ENCODE data around the gene LIN54.

DNA sequence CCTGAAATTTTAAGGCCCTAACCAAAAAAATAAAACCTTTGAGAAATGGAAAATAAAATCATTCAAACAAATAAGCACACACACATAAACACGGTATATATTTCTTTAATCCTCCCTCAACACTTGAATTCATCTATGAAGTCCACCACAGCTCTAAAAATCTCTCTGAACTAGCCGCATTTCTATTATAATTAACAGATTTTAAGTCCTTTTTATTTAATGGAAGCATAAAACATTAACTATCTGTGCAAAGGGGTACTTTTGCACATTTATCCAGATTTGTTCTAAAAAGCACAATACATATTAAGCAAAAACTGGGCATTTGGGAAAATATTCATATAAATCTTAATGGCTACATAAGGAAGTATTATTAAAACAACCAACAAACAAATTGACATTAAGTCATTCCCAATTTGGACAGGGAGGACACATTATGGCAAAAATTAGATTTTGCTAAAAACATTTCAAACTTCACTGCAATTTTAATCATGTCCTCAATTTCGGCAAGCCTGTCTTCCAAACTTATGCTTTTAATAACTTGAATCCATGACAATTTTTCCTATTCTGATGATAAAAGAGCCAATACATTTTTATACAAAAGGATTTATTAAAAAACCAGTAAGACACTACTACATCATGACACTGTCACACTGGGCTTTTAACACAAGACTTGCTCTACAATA is 20.4 kb downstream of the HNRNPD start:
- PRO-cap, result no peak

DNA sequence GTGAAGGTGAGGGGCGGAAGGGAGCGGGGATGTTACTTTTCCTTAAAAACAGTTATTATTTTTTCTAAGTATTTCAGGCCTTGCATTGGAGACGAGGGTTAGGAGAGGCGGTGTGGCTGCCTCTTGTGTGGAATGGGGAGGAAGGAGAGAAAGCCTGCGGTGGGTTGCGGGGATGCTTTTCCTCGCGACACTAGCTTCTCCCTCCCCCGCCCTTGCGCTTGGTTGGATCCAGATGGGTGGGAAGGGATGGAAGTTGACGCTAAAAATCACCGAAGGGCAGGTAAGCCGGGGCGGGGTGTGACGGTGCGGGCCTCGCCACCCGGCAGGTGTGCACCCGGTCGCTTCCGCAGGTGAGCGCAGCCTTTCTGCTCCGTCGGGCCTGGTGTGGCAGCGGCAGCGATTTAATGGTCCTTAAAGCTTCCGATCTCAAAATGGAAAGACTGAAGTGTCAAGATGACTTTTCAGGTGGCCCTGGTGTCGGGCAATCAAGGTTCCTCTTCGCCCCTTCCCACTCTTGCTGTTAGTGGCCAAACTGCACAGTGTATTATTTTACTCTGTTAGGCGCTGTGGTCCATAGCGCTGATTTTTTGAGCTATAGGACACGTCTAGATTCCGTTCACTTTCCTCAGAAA is 634 bp downstream of the ENOPH1 start:
- PRO-cap, result no peak

DNA sequence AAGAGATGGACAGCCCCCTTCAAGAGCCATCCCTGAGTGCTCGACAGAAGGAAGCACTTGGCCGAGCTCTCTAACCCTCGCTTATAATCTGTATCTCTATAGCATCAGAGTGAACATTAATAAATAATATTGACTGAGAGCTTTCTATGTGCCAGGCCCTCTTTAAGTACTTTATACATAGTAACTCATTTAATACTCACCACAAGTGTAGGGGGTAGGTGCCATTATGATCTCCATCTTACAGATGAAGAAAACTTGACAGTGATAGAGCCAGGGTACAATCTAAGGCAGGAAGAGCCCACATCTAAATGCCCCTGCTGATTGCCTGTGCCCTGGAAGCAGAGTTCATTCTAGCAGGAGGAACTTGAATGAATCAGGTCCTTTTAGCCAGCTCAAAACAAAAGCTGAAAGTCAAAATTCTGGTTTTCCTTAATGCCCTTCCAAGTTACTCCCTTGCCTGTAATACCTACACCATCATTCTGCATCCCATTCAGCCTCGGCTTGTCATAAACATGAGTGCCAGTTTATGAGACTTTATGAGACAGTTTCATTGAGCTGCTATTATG is 89.7 kb downstream of the SCD5 start:
- PRO-cap, result no peak

DNA sequence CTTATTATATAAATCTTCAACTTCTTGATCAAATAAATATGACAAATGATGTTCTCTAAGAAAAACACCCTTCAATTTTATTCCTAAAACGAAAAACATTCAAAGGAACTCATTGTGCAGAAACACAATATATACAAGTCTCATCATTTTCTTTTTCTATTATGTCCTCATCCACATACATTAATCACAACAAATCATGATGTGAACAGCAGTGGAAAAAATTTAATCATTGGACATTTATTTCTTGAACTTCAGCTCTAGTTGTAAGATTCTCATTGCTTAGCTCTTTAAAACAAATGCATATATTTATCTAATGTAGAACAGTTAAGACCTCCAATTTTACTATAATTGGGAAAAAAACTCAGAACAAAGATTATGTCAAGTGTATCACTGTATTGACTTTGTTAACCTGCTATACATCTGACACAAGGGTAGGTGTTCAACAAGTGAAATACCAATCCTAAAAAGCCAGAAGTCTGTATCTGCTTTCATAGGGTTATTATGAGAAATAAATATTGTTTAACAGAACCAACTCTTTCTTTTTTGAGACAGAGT is 4.8 kb upstream of the THAP9 start:
- PRO-cap, result no peak

DNA sequence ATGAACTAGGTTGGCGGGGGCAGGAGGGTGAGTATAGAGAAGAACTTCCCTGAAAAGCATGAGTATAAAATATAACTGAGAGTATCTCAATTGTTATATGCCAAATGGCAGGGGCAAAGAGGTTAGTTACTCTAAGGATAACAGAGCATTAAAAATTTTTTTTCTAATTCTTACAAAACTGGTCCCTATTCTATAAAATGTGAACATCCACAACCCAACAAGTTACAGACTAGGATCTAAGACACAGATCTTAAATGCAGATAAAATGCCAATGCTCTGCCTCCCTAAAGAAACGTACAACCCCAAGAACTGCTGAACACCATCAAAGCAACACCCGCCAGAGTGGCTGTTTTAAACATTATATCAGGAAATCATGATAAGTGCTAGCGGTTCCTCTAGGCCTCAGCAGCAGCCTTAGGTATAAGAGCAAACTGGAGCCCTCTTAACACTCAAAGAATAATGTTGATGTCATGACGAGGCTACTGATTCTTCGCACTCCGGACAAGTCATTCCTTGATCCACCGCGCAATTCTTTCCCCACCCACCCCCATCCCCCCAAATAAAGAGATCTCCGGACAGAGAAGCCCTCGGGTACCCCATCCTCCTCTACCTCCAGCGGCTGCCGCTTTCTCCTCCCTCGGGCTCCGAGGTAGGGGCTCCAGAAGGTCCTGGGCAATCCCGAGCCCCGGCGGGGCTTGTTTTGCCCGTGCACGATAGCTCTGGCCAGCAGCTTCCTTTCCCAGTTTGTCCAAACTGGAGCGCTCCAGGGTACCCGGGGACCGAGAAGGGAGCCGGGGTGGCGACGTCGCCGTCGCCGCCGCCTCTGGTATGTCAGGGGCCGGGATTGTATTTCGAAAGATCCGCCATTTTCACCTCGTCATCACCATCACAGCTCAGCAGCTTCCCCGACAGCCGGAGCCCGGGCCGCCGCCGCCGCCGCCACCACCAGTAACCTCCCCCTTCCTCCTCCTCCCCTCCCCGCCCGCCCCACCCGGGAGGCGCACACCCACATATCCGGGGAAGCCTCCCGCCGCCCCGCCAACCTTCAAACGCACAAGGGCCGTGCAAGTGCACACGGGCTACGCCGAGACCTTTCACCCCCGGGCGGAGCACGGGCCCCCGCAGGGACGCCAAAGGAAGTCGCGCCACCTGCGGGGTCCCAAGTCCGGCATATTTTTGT is at the start of gene LIN54:
Gene LIN54 (minus strand): TSS at position 950 of the 1,180 bp plus-strand sequence.
- PRO-cap, result unidirectional peak, minus-strand start at position 825 of the sequence

DNA sequence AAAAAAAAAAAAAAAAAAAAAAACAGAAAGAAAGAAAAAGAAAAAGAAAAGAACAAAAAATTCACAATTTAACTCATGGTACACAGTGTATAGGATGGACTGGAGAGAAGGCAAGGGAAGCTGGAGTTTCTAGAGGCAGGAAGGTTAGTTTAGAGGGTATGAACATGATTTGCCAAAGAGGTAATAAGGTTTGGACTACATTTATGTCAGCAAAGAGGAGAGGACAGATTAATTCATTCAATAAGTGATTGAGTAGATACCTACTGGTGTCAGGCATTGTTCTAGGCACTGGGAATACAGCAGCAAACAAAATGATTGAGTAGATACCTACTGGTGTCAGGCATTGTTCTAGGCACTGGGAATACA is 25.8 kb downstream of the PLAC8 start:
- PRO-cap, result no peak

DNA sequence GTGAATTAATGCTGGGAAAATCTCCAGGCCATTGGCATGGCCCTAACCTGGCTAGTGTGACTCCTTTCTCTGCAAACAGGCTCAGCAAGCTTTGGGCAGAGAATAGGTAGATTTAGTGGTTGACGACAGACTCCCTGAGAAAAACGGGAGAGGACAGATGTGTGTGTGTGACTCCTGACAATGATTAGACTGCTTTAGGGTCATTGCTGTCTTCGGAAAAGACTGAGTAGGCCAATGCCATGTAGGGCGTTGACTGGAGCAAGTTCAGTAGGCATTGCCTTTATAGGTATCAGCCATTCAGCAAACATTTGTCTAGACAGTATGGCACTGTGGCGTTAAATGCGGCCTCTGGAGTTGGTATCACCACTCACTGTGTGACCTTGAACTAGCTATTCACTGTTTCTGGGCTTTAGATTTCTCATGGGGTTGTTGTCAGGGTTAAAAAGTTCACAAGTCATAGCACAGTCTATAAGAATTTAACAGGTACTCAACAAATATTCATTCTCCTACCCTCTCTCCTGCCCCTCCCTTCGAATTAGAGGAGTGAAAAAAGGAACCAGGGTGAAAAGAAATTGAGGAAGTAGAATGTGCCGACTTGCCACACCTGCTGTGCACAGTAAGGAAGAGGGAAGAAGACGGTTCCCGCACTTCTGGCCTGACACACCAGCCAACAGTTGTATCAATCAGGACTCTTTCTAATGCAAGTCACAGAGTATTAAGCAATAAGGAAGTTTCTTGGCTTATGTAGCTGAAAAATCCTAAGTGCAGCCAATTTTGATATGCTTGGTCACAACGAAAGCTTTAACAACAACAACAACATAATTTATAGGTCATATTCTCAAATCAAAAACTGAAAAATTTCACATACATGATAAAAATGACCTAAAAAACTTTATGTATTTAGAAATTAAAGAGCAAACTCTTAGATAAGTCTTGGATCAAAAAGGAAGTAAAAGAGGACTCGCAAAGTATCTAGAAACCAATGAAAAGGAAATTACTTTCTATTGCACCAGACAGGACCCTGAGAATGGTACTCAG is 83.2 kb upstream of the PLAC8 start:
- PRO-cap, result no peak

DNA sequence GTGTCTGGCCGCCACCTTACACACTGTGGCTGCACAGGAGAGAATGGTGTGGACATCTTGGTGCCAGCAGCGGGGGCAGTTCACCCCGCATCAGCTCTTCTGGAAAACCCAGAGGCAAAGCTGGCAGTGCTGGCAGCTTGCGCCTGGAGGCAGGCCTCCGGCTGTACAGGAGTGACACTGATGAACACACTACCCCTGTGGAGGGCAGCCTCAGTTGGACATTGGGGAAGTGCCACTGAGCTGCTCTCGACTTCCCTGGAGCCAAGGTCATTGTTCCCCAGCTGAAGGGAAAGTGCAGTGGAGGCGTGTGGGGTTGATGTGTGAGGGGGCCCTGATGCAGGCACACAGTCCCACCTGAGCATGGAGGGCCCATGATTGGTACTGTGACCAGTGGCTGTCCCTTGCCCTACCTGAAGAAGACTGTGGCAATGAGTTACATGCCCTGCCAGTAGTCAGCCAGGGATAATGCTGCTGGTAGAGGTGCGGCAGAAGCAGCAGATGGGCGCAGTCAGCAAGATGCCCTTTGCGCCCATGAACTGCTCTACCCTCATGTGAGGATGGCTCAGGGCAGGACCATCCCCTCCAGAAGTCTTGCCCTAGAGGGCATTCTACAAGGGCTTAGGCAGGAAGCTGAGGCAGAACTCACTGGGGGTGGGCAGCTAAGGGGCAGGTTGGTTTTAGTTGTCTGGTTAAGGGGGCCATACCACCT is 36.8 kb downstream of the COQ2 start:
- PRO-cap, result no peak

- PRO-cap, result no peak
Measured at GRCh38 chr4:83281392-83282119, 3.0 kb downstream of the COQ2 start.

DNA sequence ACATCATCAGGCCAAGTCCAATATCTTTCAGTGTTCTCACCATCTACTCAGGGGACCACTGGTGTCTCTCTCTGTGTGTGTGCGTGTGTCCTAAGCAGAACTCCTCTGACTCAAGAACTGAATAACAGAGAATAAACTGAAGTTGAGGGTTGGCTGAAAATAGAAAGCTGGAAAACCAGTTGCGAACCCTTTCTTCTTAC is 38.2 kb downstream of the HELQ start:
- PRO-cap, result no peak

- PRO-cap, result bidirectional peak, plus-strand start at chr4:83455522, minus-strand start at chr4:83455571
Measured at GRCh38 chr4:83455079-83455694, 436 bp downstream of the HELQ start.

DNA sequence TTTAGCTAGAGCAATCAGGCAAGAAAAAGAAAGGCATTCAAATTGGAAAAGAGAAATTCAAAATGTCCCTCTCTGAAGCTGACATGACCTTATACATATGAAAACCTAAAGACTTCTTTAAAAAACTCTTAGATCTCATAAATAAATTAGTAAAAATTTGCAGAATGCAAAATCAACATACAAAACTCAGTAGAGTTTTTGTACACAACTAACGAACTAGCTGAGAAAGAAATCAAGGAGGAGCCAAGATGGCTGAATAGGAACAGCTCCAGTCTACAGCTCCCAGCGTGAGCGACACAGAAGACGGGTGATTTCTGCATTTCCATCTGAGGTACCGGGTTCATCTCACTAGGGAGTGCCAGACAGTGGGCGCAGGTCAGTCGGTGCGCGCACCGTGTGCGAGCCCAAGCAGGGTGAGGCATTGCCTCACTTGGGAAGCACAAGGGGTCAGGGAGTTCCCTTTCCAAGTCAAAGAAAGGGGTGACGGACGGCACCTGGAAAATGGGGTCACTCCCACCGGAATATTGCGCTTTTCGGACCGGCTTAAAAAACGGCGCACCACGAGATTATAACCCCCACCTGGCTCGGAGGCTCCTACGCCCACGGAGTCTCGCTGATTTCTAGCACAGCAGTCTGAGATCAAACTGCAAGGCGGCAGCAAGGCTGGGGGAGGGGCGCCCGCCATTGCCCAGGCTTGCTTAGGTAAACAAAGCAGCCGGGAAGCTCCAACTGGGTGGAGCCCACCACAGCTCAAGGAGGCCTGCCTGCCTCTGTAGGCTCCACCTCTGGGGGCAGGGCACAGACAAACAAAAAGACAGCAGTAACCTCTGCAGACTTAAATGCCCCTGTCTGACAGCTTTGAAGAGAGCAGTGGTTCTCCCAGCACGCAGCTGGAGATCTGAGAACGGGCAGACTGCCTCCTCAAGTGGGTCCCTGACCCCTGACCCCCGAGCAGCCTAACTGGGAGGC is 200.3 kb downstream of the NKX6-1 start:
- PRO-cap, result no peak

- PRO-cap, result no peak
Measured at GRCh38 chr4:84499722-84499983, 561 bp upstream of the NKX6-1 start.

- PRO-cap, result no peak
Measured at GRCh38 chr4:84753628-84754052, 170.7 kb downstream of the CDS1 start.

- PRO-cap, result no peak
Measured at GRCh38 chr4:84948335-84949302, 17.9 kb downstream of the WDFY3 start.

- PRO-cap, result no peak
Measured at GRCh38 chr4:85322369-85322568, 152.7 kb upstream of the ARHGAP24 start.

DNA sequence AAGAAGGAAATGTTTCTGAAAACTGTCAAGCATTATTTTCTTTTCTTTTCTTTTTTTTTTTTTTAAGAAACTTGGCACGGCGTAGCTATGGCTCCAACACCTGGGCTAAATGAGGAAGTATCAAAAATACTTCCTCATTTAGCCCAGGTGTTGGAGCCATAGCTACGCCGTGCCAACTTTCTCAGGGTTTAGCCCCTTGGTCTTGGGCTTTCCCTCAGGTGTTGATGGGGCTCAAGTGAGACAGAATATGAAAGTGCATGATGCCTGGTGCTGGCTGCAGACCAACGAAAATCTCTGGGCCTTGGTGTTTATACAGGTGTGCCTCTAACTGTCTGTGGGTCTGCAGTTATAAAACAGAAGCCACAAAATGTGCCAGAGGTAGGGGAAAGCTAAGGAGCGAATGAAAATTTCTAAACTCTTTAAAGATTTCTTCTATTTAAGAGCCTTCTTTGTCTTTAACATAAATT is 132.7 kb downstream of the ARHGAP24 start:
- PRO-cap, result no peak

GRCh38 chr4:85725587-85726207 is 250.7 kb downstream of the ARHGAP24 start:
- PRO-cap, result no peak

DNA sequence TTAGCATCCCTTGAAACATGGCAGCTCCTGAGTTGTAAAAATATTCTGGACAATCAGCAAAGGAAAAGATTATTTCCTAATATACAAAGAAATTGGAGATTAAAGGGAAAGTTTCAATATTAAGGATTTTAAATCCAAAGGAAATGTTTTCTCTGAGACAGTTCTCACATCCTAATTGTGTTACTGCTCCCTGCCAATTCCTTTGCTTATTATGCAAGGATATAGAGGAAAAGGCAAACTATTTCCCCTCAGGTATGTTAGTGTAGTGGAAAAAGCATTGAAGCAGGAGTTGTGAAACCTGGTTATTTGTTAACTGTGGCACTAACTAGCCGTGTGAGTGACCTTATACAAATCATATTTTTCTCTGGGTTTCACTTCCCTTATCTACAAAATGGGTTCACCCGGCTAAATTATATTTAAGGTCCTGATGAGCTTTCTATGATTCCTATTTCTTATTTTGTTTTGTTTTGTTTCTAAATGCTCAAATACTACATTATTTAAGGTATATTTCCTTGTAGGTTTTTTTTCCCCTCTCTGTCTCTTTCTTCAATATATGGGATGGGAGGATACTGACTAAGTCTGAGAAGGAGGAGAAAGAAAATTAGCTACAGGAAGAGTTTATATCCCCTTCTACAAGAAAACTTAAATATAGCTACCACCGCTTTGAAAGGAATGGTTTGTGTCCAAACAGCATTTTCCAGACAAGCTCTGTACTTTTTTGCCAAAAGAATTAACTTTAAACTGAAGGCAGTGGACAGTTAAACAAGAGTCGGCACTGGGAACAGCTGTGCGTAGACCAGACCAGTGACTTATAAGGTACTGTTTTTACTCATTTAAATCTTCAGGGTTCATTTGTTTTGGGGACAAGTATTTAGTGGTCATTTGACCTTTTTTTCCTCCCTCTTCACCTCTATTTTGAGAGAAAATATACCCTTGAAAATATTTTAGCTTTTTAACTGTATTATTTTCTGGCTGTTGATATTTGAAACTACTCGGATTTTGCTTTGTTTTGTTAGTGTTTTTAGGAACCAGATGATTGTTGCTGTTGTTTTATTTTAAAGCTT is 303.5 kb downstream of the ARHGAP24 start:
- PRO-cap, result unidirectional peak, plus-strand start at position 765 of the sequence

DNA sequence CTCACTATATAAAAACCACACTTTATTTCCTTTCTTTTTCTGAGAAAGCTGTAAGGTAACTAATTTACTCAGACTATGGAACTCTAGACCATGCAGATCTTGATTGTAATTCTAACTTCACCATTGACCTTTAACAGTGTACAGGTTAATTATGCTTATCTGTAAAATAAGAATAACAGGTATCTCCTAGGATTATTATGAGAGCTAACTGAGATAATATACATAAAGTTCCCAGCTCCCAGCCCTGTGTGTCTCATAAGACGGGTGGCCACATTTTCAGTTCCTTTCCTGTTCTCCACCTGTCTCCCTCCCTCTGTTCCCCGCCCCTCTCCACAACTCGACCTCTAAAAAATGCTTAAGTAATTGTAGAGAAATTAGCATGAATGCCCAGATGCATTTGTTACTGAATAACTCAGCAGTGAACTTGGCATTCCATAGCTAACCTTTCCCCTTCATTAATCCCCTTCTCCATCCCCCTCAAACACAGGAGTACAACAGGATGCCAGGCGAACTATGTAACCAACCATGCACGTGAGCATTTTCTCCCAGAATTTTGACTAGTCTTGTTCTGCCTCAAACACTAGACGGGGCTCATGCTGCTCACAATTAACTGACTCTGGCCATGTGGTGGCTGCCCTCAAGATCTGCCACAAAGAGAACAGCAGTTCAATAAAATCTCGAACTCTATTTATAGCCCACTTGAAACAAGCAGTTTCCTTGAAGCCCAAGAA is 351.0 kb downstream of the ARHGAP24 start:
- PRO-cap, result no peak